Uterus (tissue), 7 donors: ENCODE measurements around the gene ASTE1.

DNA sequence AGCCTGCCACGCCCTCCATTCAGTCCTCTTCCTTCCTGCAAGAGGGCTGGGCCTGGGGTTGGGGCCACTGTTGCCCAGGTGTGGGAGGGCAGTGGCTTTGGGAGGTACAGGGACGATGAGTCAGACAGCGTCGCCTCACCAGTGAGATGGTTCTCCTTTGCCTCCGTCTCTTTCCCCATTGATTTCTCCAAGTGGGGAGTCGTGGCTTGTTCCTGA lies 13.0 kb downstream of the ALG1L2 start:
- PRO-cap, 4 experiments = peak in 2 of 4 experiments; most common plus-strand start position 123 of the sequence (in 2)
- RAMPAGE, long total RNA, 2 experiments = no peak in any of the 2 experiments
- RRBS = no CpG with 5 or more reads among the region's 6 CpGs

DNA sequence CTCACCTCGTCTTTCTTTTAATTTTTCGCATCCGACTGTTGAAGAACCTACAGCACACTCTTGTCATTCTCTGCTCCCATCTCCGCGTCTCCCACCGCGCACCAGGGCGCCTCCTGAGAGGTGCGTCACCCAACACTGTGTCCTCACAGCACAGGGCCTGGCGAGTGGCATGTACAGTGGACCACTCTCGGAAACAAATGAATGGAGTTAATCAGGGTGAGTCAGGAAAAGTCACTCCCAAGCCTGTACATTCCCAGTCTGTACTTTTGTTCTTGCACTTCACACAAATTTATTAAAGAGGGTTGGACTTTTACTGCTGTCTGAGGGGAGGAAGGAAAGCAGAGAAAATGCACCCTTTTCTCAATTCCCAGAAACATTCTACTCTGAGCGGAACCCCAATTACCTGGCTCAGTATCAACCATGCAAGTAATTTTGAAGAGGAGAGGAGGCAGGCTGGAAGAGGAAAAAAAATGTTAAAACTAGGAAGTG lies 660 bp downstream of the COL6A6 start:
- PRO-cap, 4 experiments = peak in 1 of 4 experiments; most common minus-strand start position 145 of the sequence (in 1)
- RAMPAGE, long total RNA, 2 experiments = no peak in any of the 2 experiments
- RRBS = no CpG with 5 or more reads among the region's 12 CpGs

DNA sequence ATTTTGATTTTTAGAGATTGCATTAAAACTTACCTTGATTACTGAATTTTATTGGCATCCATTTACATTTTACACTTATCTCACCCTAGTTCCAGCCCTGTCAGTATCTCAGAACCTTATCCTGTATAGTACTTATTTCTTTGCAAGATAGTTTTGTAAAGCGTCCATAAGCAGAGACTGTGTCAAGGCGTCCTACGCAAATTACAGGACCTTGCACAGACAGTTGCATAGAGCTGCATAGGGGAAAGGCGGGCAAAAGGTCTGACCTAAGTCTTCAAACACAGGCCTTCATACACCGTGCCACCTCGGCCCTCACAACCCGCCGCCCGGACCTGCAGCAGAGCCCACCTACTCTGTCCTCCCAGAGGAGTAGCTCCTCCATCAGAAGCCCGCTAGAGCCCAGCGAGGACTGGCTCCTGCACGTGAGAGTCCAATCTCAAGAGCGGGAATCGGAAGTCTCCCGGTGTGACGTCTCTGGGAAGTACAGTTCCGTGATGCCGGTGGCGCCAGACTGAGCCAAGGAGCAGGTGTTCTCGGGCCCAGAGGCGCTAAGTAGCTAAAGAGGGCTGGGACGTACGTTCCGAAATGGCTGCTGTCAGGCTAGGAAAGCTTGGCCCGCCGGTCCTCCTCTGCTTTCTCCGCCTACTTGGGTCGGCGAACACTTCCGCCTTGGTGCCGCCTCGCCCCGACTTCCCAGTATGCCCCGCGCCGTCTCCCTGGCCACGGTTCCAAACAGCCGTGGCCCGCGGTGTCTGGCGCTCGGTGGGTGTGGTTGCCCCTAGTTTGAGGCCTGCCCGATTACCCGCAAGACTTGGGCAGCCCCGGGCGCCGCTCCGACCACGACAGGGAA lies at the start of gene ASTE1:
Gene ASTE1 (minus strand): TSS at position 671 of the 850 bp plus-strand sequence.
- PRO-cap, 4 experiments = peak in 4 of 4 experiments; most common plus-strand start position 725 of the sequence (in 4); most common minus-strand start position 644 of the sequence (in 3)
- RAMPAGE, long total RNA, 2 experiments = start-site peak on the plus strand in 1 of 2 experiments, centred at position 721 of the sequence, 72 reads per replicate; start-site peak on the minus strand in 1 of 2 experiments, centred at position 620 of the sequence, 109 reads per replicate
- RRBS = 1% methylated on average over 7 of the region's 49 CpGs

DNA sequence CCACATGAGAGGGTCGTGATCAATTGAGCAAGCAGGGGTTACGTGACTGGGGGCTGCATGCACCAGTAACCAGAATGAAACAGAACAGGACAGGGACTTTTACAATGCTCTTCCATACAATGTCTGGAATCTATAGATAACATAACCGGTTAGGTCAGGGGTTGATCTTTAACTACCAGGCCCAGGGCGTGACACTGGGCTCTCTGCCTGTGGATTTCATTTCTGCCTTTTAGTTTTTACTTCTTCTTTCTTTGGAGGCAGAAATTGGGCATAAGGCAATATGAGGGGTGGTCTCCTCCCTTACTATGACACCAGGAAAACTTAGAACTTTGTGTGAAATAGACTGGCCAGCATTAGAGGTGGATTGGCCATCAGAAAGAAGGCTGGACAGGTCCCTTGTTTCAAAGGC lies 13.8 kb upstream of the ACP3 start:
- PRO-cap, 4 experiments = no peak in any of the 4 experiments
- RAMPAGE, long total RNA, 2 experiments = no peak in any of the 2 experiments
- RRBS = no CpG with 5 or more reads among the region's 4 CpGs

GRCh38 chr3:132658337-132658792 lies 1.2 kb downstream of the ACAD11 start:
- PRO-cap, 4 experiments = no peak in any of the 4 experiments
- RAMPAGE, long total RNA, 2 experiments = no peak in any of the 2 experiments
- RRBS = no CpG with 5 or more reads among the region's 2 CpGs

- PRO-cap, 4 experiments = peak in 4 of 4 experiments; most common plus-strand start chr3:132659481 (in 2); most common minus-strand start chr3:132659420 (in 2)
- RAMPAGE, long total RNA, 2 experiments = no peak in any of the 2 experiments
- RRBS = no CpG with 5 or more reads among the region's 9 CpGs
Measured at GRCh38 chr3:132659322-132659633, 331 bp downstream of the ACAD11 start.

- PRO-cap, 4 experiments = no peak in any of the 4 experiments
- RAMPAGE, long total RNA, 2 experiments = start-site peak on the minus strand in 1 of 2 experiments, at chr3:132704249-132704481 at its widest, 7 to 14 reads per replicate
- RRBS = no CpG with 5 or more reads among the region's 1 CpG
Measured at GRCh38 chr3:132704109-132704605, 18.1 kb downstream of the NPHP3 start.

DNA sequence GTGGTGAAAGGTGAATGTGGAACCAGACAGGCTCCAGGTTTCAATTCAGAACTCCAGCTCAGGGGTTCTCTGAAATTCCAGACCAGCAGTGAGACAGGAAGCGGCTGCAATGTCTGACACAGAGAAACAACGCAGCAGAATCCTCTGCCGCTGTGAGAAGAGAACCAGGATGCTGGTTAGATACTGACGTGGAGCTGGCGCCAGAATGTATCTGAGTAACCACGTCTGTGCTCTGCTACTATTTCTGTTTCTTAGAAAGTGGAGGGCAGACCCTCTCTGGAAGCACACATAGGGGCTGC lies 12.9 kb downstream of the BFSP2 start:
- PRO-cap, 4 experiments = no peak in any of the 4 experiments
- RAMPAGE, long total RNA, 2 experiments = no peak in any of the 2 experiments
- RRBS = no CpG with 5 or more reads among the region's 6 CpGs

GRCh38 chr3:133476681-133477451 lies 77.0 kb downstream of the BFSP2 start:
- PRO-cap, 4 experiments = no peak in any of the 4 experiments
- RAMPAGE, long total RNA, 2 experiments = no peak in any of the 2 experiments
- RRBS = no CpG with 5 or more reads among the region's 11 CpGs

DNA sequence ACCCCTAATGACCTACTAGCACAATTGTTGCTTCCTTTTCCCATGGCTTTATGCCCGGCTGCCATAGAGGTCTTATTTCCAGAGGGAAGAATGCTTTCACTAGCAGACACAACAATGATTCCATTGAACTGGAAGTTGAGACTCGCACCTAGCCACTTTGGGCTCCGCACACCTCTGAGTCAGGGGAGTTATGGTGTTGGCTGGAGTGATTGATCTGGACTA lies 60.7 kb upstream of the CDV3 start:
- PRO-cap, 4 experiments = no peak in any of the 4 experiments
- RAMPAGE, long total RNA, 2 experiments = no peak in any of the 2 experiments
- RRBS = no CpG with 5 or more reads among the region's 3 CpGs

- PRO-cap, 4 experiments = no peak in any of the 4 experiments
- RAMPAGE, long total RNA, 2 experiments = no peak in any of the 2 experiments
- RRBS = no CpG with 5 or more reads among the region's 2 CpGs
Measured at GRCh38 chr3:133541054-133541471, 32.4 kb upstream of the CDV3 start.

DNA sequence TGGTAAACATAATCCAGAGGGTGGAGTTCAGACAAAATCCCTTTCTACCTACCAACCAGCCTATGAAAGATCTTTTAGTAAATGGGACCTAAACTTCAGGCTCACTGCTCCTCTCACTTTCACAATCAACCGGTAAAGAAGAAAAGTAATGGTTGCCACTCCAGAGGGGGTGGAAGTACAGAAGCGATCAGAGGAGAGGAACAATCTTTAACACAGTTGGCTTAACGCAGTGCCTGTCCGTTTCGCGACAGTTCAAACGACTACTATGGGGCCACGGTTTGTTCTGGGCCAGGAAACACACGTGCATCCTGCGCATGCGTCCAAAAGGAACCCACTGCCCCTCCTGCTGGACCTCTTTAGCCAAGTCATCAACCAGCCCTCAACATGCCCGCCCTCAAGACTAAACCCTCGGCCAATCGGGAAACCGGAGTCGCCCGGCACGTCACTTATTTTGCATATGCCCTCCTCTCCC lies 499 bp upstream of the CDV3 start:
- PRO-cap, 4 experiments = peak in 4 of 4 experiments; most common minus-strand start position 267 of the sequence (in 4)
- RAMPAGE, long total RNA, 2 experiments = no peak in any of the 2 experiments
- RRBS = no CpG with 5 or more reads among the region's 18 CpGs

GRCh38 chr3:133675912-133676179 lies 14.1 kb upstream of the TOPBP1 start:
- PRO-cap, 4 experiments = no peak in any of the 4 experiments
- RAMPAGE, long total RNA, 2 experiments = no peak in any of the 2 experiments
- RRBS = no CpG with 5 or more reads among the region's 2 CpGs

- PRO-cap, 4 experiments = no peak in any of the 4 experiments
- RAMPAGE, long total RNA, 2 experiments = no peak in any of the 2 experiments
- RRBS = no CpG with 5 or more reads among the region's 7 CpGs
Measured at GRCh38 chr3:133758999-133759552, 12.9 kb downstream of the TF start.

DNA sequence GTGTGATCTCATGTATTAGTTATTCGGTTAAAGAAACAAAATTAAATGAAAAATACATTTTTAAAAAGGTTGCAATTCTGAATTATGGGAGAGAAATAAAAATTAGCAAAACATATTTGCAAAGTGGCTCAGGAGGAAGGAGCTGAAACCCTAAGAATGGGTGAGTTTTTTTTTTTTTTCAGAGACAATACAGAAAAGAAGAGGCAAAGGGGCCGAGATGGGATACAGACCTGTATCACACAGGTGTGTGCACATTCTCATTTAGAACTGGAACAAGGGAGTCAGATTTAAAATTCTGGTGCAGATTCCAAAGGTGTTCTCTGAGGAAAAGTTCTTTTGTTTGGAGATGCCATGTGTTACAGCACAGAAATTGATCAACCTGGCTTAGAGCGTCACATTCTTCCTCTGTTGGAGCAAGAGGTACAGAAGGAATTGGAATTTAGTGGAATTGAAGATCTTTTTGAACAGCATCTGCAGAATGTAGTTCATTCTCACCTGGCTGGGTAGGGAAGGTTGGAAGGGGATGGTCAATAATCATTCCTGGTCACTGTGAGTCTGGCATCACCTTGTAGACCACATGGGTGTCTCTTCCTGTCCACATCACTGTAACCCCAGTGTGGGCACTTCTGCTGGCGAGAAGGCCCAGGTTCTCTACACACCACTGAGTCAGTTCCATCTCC lies 28.6 kb downstream of the TF start:
- PRO-cap, 4 experiments = no peak in any of the 4 experiments
- RAMPAGE, long total RNA, 2 experiments = no peak in any of the 2 experiments
- RRBS = no CpG with 5 or more reads among the region's 4 CpGs

- PRO-cap, 4 experiments = no peak in any of the 4 experiments
- RAMPAGE, long total RNA, 2 experiments = no peak in any of the 2 experiments
- RRBS = 39% methylated on average over 2 of the region's 16 CpGs
Measured at GRCh38 chr3:133968202-133969121, 61.3 kb downstream of the SLCO2A1 start.

DNA sequence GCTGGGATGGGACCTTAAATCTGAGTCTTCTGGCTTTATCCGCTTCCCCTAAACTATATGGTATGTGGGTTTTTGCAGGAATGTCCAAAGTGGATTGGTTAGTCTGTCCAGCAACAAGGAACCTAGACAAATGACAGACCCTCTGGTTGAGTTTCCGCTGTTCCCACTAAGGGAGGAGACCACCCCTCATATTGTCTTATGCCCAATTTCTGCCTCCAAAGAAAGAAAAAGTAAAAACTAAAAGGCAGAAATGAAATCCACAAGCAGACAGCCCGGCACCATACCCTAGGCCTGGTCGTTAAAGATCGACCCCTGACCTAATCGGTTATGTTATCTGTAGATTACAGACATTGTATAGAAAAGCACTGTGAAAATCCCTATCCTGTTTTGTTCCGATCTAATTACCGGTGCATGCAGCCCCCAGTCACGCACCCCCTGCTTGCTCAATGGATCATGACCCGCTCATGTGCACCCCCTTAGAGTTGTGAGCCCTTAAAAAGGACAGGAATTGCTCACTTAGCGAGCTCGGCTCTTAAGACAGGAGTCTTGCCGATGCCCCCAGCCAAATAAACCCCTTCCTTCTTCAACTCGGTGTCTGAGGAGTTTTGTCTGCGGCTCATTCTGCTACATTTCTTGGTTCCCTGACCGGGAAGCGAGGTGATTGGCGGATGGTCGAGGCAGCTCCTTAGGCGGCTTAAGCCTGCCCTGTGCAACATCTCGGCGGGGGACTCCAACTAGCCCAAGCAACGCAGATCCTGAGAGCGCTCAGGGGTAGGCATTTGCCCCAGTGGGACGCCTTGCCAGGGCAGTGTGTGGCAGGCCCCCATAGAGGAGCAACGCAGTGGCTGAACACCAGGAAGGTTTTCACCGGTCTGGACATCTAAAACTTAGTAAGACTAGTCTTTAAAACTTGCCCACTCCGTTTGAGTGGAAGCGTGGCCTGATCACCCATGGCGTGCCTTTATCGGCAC lies 9.7 kb downstream of the SLCO2A1 start:
- PRO-cap, 4 experiments = no peak in any of the 4 experiments
- RAMPAGE, long total RNA, 2 experiments = no peak in any of the 2 experiments
- RRBS = no CpG with 5 or more reads among the region's 31 CpGs

GRCh38 chr3:134326677-134327834 lies 47.2 kb downstream of the AMOTL2 start:
- PRO-cap, 4 experiments = no peak in any of the 4 experiments
- RAMPAGE, long total RNA, 2 experiments = no peak in any of the 2 experiments
- RRBS = 61% methylated on average over 2 of the region's 11 CpGs

DNA sequence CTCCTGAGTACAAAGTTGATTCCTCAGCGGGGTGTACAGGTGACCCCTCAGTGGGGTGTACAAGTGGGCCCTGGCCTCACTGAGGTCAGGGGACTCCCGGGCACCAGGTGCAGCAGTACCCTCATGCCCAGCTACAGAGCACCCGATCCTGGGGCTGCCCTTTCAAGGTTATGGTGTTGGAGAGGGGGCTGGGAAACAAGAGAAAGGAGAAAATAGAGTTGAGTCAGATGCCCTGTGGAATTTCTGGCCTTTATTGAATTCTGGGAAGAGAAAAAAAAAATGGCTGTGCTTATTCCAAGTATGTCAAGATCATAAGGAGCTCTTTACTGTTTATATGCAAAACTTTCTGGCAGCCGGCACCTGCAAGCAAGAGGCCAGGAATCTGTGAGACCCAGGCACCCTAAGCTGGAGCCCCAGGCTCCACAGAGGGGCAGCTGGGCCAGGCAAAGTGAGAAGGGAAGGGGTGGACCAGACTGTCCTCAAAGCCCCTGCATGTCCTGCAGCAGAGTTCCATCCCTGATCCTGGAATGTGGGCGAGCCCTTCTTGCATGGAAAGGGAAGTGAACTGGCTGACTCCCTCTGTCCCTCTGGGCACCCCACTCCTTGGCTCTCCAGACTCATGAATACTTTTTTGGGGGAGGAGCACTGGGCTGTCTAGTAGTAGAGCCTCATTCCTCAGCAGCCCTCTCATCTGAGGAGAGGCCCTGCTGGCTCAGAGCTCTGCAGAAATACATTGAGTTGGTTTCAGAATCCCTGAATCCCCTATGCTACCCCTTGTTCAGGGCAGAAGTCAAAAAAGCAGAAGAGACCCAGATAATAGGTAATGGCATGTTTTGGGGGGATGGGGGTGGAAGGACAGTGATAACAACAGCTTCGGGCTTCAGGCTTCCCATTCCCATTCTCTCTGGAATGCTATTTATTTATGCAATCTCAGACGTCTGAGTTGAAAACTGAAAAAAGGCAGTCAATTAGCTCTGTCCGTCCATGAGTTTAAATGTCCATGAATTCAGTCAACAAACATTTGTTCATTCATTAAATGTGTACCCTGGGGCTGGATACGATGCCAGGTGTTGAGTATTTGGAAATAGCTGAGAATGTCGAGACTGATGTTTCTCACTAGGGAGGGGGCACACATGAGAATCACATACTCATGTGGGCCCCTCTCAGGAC lies 42.8 kb downstream of the AMOTL2 start:
- PRO-cap, 4 experiments = peak in 2 of 4 experiments; most common plus-strand start position 671 of the sequence (in 2); most common minus-strand start position 589 of the sequence (in 2)
- RAMPAGE, long total RNA, 2 experiments = no peak in any of the 2 experiments
- RRBS = no CpG with 5 or more reads among the region's 10 CpGs

DNA sequence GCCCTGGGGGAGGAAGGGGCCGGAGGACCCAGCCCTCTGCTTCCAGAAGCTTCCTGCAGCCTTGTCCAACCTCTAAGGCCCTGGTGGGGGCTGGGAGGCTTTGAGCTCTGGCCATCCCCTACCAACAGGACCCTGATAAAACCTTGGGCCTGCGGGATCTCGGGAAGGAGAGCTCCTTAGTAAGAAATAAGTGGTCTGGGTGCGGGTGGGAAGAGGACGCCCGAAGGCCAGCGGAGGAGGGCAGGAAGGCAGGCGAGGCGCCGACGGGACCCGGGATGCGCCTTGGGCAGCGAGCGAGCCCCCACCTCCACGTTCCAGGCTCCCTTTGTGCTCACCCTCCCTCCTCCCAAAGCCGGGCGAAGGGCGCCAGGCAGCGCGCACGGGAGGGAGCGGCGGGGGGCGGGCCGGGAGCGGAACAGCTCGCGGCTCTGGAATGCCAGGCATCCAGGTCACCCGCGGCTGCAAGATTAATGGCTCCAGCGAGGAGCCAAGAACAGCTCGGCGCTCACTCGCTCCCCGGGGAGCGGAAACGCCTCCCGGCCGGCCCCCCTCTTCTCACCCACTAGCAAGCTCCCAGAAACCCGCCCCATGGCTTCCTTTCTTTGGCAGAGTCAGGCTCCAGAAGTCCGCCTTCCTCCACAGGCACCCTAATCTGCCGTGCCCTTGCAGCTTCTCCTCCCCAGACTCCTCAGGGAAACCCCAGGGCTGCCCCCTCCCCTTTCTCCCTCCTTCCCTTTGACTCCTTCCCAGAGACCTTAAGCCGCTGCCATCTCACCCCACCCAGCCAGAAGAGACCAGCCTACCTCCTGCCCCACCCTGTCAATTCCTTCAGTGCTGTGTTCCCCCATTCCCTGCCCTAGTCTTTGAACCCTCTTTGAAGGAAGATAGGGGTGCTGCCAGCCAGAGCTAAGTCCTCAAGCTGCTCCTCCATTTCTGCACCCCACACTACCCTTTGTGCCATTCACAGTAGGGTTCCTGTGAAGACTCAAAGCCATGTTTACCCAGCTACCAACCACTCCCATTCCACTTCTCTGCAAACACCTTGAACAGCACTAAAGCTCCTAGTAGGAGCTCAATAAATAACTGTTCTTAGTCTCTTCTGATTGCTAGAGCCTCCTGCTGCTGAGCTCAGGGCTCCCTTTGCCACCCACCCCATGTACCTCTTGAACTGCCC lies 10.0 kb downstream of the AMOTL2 start:
- PRO-cap, 4 experiments = peak in 4 of 4 experiments; most common plus-strand start position 470 of the sequence (in 1); most common minus-strand start position 654 of the sequence (in 4)
- RAMPAGE, long total RNA, 2 experiments = no peak in any of the 2 experiments
- RRBS = 4% methylated on average over 25 of the region's 44 CpGs